Subcutaneous preadipocyte (primary cell): ENCODE measurements around a stretch of chr3.

DNA sequence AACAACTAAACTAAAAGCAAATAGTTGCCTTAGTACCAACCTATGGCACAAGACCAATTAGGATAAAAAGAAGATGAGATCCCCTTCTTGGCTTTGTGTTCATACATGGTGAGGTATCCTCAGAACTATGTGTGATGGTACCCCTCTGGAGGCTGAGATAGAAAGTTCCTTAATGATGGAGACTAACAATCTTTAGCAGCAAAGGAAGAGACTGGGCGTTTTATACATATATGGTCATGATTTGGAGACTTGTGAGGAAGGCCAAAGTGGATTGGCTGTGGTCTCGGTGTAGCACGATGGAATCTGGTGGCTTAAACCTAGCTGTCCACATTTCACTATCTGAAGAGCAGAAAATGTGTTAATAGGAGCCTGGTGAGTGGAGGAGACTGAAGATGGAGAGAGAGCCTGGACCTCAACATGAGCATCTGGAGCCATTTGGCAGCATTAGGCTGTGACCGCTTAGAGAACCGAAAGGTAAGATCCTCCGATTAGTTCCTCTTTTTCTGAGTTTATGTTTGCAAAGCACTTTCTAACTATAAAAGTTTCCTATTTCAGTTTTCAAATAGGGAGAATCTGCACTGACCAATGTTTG lies 244.5 kb upstream of the TBL1XR1 start:
- CAGE, long polyA plus RNA, result no peak

DNA sequence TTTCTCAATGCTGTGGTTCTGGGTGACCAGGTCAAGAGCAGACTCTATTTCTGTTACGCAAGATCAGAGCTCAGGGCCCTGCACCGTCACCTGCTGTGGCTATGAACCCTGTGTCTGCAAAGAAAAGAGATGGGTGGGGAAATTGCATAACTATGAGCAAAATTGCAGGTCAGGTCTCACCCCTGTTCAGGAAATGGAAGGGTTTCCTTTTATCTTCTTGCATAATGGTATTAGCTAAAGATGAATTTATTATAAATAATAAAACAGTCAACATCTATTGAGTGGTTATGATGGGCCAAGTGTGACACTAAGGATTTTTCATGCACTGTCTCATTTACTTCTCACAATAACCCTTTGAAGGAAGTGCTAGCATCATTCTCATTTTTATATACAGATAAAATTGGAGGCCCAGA lies 252.5 kb upstream of the TBL1XR1 start:
- CAGE, long polyA plus RNA, result no peak

- CAGE, long polyA plus RNA, result no peak
These were observed 286.3 kb upstream of the TBL1XR1 start for GRCh38 chr3:177483572-177484015.

DNA sequence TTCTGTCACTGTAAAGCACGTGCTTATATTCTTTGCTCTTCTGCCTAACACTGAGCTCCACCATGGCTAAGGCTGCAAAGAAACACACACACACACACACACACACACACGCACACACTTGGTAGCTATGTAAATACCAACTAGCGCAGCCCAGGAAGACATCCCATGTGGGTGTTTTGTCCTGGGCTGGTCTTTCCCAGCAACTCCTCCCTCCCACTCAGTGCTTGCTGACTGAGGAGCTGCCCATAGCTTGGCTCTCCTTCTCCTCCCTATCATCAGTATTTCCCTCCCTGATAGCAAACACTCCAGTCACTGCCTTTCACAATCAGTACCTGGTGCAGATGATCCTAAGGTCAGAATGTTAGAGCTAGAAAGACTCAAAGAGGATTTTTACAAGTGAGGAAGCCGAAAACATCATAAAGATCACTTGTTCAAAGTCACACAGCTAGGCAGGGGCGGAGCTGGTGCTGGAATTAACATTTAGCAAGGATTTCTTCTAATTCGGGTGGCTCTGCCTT lies 377.0 kb upstream of the TBL1XR1 start:
- CAGE, long polyA plus RNA, result no peak

DNA sequence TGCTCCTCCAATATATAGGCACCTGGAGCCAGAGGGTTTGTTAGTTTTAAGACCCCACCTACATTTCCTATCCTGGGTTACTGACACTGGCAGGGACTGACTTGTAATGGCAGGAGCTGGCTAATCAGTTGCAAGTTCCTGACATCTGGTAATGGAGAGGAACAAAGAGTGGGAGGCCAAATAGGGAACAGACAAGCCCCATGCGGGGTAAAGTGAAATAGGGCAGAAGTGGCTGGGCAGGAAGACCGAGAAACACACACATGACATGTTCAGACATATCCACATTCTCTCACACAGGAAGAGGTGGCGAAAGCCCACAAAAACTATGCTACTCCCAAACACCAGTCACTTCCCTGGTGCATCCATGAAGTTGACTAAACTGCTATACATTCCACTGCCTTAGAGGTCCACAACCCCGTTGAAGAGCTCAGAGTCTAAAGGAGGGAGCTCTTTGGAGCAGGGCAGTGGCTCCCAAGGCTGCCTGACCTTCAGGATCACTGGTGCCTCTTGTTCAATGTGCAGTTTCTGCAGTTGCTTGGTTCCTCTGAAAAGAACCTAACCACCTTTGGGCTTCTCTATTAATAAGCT lies 394.1 kb upstream of the TBL1XR1 start:
- CAGE, long polyA plus RNA, result no peak

DNA sequence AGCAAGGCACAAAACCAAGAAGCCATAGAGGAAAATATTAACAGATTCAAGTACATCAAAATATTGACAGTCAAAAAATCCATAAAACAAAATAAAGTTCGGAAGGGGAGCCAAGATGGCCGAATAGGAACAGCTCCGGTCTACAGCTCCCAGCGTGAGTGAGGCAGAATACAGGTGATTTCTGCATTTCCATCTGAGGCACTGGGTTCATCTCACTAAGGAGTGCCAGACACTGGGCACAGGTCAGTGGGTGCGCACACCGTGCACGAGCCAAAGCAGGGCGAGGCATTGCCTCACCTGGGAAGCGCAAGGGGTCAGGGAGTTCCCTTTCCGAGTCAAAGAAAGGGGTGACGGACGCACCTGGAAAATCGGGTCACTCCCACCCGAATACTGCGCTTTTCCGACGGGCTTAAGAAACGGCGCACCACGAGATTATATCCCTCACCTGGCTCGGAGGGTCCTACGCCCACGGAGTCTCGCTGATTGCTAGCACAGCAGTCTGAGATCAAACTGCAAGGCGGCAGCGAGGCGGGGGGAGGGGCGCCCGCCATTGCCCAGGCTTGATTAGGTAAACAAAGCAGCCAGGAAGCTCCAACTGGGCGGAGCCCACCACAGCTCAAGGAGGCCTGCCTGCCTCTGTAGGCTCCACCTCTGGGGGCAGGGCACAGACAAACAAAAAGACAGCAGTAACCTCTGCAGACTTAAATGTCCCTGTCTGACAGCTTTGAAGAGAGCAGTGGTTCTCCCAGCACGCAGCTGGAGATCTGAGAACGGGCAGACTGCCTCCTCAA lies 211.6 kb downstream of the ZMAT3 start:
- CAGE, long polyA plus RNA, result no peak

DNA sequence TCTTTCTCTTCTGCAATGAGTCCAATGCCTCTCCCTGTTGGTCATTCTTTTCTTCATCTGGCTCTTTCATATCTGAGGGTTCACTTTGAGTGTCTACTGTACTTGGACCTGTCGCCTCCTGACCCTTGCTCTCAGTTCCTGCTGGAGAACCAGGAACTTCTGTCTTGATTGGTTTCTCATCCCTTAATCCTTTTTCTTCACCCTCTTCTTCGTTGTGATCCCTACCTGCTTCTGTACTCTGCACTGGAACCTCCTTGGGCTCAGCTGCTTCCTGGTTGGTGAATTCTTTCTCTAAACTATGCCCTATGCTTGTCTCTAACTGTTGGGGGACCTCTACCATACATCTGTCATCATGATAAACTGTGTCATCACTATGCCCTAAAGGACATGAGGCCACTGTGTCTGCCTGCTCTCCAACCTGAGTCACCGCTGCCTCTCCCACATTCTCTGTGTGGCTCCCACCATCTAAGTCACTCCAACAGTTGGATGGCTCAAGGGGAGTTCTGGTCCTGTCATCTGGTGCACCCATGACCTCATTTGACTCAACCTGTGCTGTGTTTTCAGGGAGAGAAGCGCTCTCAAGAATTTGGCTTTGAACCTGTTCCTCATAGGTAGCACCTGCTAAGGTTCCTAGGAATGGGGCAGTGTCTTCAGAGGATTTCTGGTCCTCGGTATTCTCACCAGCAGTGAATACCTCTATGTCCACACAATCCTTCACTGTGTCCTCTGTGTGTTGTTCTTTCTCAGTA lies 9.0 kb upstream of the KCNMB3 start:
- CAGE, long polyA plus RNA, result no peak

- CAGE, long polyA plus RNA, result no peak
These were observed 903 bp downstream of the USP13 start for GRCh38 chr3:179653784-179654102.

DNA sequence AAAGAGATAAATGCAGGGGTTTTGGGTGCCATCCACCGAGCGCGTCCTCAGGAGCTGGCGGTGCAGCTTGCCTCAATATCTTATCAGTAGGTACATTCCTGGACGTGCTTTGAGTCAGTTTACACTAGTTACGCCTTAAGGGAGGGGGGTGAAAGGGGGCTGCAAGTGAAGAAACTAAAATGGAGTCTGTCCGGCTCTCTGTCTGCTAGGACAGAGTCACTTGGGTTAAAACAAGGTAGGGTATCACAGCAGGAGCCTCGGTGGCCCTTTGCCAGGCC lies 28.6 kb downstream of the USP13 start:
- CAGE, long polyA plus RNA, result no peak

GRCh38 chr3:179681781-179682338 lies 29.0 kb downstream of the USP13 start:
- CAGE, long polyA plus RNA, result no peak

DNA sequence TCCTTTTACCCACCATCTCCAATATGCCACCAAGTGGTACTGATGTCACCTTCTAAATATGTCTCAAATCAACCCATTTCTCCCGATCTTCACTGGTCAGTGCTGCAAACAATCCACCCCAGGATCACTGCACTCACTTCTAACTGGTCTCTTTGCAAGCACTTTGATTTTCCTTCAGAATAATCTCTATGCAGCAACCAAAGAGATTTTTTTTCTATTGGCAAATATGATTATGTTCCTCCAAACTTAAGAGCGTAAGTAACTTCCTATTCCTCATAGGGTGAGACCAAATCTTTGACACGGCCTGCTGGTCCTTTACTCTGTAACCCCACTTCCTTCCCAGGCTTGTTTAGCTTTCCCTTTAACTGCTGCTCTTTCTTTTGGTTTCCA lies 121.4 kb upstream of the DNAJC19 start:
- CAGE, long polyA plus RNA, result no peak

DNA sequence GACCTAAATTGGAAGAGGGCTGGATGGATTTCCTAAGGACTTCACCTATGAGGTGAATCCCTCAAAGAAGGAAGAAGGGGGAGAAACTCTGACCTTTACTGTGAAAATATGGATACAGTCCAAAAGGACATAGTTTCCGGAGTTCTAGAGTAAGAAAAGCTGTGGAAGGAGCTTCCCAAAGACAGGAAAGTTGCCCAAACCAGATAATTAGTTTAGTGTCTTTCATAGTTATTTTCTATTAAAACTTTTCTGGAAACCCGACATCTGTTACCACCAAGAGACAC lies 6.8 kb downstream of the SOX2 start:
- CAGE, long polyA plus RNA, result no peak

DNA sequence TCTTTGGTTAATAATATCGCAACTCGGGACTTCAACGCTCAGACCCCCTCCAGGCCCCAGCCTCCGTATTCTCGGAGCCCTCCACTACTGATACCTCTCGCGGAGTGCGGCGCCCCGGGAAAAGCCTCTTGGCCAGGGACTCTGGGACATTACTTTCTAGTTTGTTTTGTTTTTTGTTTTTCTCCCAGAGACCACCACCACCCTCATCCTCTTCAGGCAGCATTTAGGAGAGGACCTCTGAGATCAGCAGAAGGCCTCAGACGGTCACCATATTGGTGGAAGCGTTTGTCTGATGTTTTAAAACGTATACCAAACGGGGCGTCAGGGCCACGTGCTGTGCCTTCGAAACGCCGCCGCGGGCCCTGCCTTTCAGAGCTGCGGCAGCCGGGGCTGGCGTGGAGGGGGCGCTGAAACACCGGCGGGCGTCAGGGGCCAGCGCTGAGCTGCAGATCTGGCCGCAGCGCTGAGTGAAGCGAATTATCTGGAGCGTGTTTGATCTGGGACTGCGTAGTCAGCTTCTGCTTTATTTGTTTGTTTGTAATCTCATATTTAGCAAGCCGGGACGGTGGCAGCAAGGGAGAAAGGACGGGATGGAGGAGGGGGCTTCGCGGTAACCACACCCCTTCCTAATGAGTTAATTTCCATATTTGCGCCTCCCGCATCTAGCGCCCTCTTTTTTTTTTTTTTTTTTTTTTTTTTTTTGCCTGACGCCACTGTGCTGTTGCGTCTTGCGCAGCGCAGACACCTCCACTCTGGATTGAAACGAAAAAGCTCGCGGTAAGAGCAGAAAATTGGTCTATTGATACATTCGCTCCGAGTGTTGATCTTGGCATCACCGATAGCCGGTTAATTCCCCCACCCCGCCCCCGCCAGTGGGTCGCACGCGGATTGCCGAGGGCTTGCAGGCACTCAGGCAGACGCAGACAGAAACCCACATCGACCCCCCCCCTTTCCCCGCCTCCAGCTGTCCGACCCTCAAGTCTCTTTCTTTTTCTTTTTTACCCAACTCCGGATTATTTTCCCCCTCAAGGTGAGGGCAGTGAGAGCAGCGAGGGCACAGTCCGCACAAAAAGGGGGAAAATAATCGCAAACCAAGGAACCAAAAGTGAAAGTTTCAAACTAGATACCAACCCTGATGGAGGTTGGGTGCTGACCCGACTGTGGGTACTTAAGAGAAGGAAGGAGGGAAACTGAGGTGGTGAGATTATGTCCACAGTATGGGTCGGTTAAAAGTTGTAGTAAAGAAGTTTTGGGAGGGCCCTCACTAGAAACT lies 15.0 kb downstream of the SOX2 start:
- CAGE, long polyA plus RNA, result no peak

DNA sequence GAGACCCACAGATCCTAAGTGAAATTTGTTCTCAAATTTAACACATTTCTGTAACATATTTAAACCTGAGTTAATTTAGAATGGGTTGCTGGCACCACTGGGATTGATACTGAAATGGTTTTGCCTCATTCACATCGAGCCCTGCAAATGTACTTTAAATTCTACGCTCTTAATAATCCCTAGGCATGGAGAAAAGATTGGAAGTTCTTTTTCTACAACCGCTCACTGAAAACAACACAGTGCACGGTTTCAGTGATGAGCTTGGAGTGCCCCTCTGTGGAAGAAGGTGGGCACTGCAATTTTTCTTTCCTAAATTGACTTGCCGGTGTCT lies 109.9 kb upstream of the ATP11B start:
- CAGE, long polyA plus RNA, result no peak

GRCh38 chr3:182760517-182761121 lies 32.7 kb upstream of the ATP11B start:
- CAGE, long polyA plus RNA, result no peak

- CAGE, long polyA plus RNA, result no peak
These were observed 314 bp upstream of the ATP11B start for GRCh38 chr3:182793104-182793275.

GRCh38 chr3:182835866-182836762 lies 42.8 kb downstream of the ATP11B start:
- CAGE, long polyA plus RNA, result no peak

GRCh38 chr3:182849332-182850069 lies 56.2 kb downstream of the ATP11B start:
- CAGE, long polyA plus RNA, result no peak

DNA sequence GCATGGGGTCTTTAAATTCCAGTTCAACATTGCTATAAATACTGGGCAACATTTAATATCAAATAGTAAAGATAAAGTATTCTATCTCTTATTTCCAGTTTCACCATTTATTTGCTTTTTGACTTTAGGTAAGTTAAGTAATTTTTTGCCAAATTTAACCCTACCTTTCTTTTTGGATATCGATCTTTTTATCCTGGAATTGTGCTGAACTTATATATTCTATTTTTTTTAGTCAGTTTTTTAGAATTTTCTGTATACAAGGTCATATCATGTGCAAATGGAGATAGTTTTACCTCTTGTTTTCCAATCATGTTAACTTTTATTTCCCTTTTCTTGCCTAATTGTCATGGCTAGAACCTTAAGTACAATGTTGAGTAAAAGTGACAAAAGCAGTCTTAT lies 70.6 kb downstream of the ATP11B start:
- CAGE, long polyA plus RNA, result no peak

- CAGE, long polyA plus RNA, result no peak
These were observed 74.6 kb downstream of the ATP11B start for GRCh38 chr3:182867878-182868312.